Adrenal gland (tissue), 7 donors: ENCODE measurements around a stretch of chr11.

DNA sequence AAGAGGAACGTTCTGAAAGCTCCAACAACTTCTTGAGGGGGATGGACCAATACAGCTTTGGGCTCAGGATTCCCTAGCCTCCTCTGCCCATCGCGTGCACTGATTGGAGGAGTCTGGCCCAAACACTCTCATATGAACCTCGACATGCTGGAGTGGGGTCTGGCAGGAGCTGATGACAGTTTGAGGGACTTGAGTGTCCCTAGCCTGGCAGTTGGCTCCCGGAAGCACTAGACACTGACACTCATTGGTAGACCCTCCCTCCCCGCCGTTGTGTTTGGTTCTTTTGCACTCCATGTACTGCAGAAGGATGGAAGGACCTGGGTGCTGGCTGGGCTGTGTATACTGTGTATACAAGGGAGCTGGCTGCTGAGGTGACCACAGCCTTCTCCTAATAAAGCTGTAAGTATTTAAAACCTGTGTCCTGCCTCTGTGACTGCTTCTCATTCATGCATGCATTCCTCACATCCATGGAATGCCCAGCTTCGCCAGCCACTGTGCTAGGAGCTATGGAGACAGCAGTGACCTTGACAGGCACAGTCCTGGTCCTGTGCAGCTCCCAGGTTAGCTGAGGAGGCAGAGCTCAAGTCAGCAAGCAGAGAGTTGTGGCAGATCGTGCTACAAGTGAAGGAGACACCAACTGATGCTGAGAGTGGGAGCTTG lies 27.9 kb downstream of the ADAMTS15 start:
- PRO-cap, 3 experiments, result no peak in any of the 3 experiments
- RAMPAGE, long total RNA, 4 experiments, result no peak in any of the 4 experiments
- RRBS, result no CpG with 5 or more reads among the region's 9 CpGs

- PRO-cap, 3 experiments, result no peak in any of the 3 experiments
- RAMPAGE, long total RNA, 4 experiments, result no peak in any of the 4 experiments
- RRBS, result no CpG with 5 or more reads among the region's 5 CpGs
Observed at GRCh38 chr11:130580285-130581057, 132.0 kb downstream of the ADAMTS15 start.

GRCh38 chr11:130634808-130635464 lies 186.5 kb downstream of the ADAMTS15 start:
- PRO-cap, 3 experiments, result peak in 2 of 3 experiments; most common plus-strand start chr11:130635058 (in 1)
- RAMPAGE, long total RNA, 4 experiments, result no peak in any of the 4 experiments
- RRBS, result no CpG with 5 or more reads among the region's 12 CpGs

GRCh38 chr11:130909781-130910574 lies 6.3 kb downstream of the SNX19 start:
- PRO-cap, 3 experiments, result no peak in any of the 3 experiments
- RAMPAGE, long total RNA, 4 experiments, result start-site peak on the minus strand in 1 of 4 experiments, at chr11:130910024-130910124 at its widest, 40 reads per replicate
- RRBS, result no CpG with 5 or more reads among the region's 6 CpGs

DNA sequence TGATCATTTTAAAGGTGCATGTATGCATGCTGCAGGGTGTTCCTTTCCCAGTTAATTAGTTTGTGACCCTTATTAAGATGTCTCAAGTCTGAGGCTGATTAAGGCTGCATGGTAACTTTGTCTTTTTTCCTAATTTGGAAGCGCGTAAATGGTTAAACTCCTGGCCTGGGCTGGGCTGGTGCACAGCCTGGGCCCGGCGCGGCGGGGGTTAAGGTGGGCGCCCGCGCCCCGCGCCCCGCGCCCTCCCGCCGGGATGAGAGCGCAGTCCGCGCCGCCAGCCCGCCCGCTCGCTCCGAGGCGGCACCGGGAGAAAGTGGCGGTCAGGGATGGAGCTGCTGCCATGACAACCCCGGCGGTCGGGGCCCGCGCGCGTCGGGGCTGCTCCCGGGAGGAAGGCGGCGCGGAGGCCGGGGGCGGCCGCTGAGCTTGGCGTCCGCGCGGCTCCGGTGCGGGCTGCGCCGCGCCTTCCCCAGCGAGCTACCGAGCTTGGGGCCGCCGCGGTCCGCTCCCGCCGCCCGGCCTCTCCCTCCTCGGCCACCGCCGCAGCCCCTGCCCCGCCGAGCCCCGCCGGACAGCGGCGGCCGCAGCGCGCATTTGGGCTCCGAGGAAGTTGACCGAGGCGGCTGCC lies 539.9 kb downstream of the NTM start:
- PRO-cap, 3 experiments, result no peak in any of the 3 experiments
- RAMPAGE, long total RNA, 4 experiments, result no peak in any of the 4 experiments
- RRBS, result 4% methylated on average over 61 of the region's 74 CpGs

- PRO-cap, 3 experiments, result no peak in any of the 3 experiments
- RAMPAGE, long total RNA, 4 experiments, result no peak in any of the 4 experiments
- RRBS, result no CpG with 5 or more reads among the region's 6 CpGs
Observed at GRCh38 chr11:132072000-132072956, 701.9 kb downstream of the NTM start.

DNA sequence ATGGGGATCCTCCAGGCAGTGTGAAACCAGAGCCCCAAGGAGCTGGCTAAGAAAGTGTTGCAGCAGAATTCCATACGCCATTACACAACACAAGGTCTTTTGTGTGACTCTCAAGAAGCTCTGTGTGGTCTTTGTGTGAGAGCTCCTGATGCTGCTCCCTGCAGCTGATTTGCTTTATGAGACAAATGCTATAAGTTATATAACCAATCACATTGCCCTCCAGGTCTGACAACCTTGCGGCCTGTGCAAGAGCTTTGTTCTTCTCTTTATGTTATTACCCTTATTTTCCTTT lies 617.6 kb downstream of the OPCML start:
- PRO-cap, 3 experiments, result no peak in any of the 3 experiments
- RAMPAGE, long total RNA, 4 experiments, result no peak in any of the 4 experiments
- RRBS, result no CpG with 5 or more reads among the region's 2 CpGs

DNA sequence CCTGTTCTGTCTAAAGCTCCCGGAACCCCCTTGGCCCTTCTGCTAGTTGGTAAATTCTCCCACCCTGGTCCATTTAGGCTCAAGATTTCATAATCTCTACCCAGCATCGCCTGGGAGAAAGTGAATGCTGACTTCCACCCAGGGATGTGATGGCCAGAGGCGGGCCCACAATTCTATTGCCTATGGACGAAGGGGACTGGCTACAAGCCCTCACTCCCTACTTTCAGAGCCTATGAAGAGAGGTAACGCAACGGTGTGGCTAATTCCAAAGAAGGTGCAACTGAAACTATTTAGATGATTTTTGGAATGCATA lies 462.0 kb downstream of the OPCML start:
- PRO-cap, 3 experiments, result no peak in any of the 3 experiments
- RAMPAGE, long total RNA, 4 experiments, result no peak in any of the 4 experiments
- RRBS, result no CpG with 5 or more reads among the region's 6 CpGs

DNA sequence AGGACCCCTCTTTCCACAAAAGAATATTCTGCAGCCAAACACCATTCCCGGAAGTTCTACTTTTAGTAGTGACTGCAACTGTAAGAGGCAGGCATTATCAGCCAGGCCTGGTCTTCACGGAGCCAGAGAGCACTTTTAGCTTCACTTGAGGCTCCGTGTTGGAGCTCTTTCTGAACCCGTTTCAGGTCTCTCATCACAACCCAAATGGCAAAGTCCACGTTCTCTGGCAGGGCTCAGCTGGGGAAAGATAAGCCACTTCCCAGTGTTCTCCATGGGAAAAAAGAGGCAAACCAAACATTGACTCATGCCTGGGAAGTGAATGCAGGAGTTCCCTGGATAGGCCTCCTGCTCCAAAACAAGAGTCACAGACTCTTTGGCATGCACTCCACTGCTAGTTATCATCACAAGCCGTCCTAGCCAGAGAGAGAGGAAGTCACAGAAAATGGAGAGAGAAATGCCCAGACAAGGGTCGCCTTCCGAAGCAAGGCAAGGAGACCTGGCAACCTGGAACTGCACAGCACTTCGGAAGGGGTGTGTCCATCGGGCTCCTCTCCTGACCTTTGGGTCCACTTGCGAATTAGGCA lies 11.6 kb downstream of the OPCML start:
- PRO-cap, 3 experiments, result no peak in any of the 3 experiments
- RAMPAGE, long total RNA, 4 experiments, result no peak in any of the 4 experiments
- RRBS, result no CpG with 5 or more reads among the region's 11 CpGs

- PRO-cap, 3 experiments, result no peak in any of the 3 experiments
- RAMPAGE, long total RNA, 4 experiments, result no peak in any of the 4 experiments
- RRBS, result no CpG with 5 or more reads among the region's 8 CpGs
Observed at GRCh38 chr11:134037742-134037955, 31.2 kb upstream of the JAM3 start.

- PRO-cap, 3 experiments, result peak in 1 of 3 experiments; most common plus-strand start chr11:134047633 (in 1); most common minus-strand start chr11:134047564 (in 1)
- RAMPAGE, long total RNA, 4 experiments, result no peak in any of the 4 experiments
- RRBS, result 27% methylated on average over 3 of the region's 25 CpGs
Observed at GRCh38 chr11:134047312-134048216, 21.3 kb upstream of the JAM3 start.

DNA sequence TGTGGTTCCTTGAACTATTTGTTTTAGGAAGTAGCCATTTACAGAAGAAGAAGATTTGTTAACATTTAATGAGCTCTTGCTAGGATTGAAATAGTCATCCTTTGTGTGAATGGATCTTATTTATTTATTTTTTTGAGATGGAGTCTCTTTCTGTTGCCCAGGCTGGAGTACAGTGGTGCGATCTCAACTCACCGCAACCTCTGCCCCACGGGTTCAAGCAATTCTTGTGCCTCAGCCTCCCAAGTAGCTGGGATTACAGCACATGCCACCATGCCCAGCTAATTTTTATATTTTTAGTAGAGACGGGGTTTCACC lies 1.6 kb downstream of the ACAD8 start:
- PRO-cap, 3 experiments, result no peak in any of the 3 experiments
- RAMPAGE, long total RNA, 4 experiments, result no peak in any of the 4 experiments
- RRBS, result no CpG with 5 or more reads among the region's 4 CpGs

GRCh38 chr11:134332263-134332828 lies 558 bp downstream of the GLB1L2 start:
- PRO-cap, 3 experiments, result no peak in any of the 3 experiments
- RAMPAGE, long total RNA, 4 experiments, result no peak in any of the 4 experiments
- RRBS, result 3% methylated on average over 19 of the region's 36 CpGs

DNA sequence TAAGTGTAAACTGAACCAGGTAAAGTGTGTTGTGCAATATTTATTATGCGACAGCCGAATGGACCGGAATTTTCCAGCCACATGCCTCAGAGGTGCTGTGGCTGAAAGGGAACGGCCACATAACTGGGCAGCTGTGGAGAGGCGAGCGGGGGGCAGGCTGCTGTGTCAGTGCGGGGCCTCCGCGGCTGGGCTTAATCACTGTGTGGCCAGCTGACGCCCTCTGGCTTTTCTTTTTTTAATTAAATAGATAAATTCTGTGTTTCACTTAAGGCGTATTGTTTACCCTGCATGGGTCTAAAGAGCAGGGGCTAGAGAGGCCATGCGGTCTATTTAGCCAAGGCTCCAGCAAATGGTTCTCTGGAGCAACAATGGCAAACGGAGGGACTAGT lies 385.7 kb upstream of the B3GAT1 start:
- PRO-cap, 3 experiments, result no peak in any of the 3 experiments
- RAMPAGE, long total RNA, 4 experiments, result no peak in any of the 4 experiments
- RRBS, result no CpG with 5 or more reads among the region's 13 CpGs